ENCODE data around the gene ADH1B.

GRCh38 chr4:94410444-94411153 lies 41.1 kb upstream of the PDLIM5 start:
- PRO-cap: no peak

DNA sequence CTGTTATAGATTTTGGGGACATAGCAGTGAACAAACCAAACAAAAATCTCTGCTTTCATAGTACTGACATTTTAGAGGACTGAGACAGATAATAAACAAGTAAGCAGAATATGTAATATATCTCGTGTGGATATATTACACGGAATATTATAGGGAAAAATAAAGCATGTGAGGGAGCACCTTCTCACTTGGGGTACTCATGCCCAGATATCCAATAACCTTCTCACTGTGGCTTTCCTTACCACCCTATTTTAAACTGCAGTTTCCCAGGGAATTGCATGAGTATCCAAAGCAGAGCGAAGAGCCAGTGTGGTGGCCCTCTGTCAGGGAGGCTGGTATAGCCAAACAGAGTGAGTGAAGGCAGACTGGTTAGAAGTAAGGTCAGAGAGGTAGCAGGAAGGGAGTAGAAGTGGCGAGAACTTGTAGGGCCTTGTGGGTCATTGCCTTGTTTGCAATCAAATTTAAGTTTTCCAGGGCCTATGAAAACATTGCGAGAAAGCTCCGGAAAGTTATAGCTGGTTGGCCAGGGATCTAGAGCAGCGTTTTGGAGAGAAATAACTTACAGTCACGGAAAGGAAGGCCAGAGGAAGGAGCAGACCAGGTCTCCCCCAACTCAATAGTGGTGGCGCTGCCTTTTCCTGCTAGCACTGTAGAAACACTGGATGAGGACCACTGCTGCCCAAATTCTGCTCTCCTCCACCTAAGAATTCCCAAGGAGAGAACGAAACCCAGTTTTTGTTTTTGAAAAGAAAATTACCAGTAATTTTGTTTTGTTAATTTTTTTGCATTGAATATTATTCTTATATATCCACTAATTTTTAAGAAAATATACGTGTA lies 77.1 kb downstream of the PDLIM5 start:
- PRO-cap: no peak

- PRO-cap: no peak
These were observed 152.9 kb upstream of the BMPR1B start for GRCh38 chr4:94604824-94605237.

DNA sequence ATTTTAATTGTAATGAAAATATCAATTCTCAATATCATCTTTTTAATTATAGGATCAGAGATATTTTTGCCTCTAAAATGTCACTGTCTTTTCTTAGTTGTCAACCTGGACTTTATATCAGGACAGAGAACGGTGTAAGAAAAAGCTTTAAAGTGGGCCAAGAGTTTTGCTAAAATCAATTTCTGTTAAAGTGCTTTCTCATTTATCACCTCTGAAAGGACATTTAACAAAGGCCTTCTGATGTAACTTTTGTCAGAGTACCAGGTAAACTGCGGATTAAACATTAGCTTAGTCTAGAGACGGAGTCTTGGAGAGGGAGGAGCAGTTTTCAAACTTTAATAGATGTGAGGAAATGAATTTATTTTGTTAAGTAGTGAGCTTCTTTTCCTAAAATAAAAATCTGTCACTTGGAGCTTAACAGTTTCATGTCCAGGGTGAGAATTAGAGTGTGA lies 33.8 kb upstream of the BMPR1B start:
- PRO-cap: no peak

- PRO-cap: no peak
These were observed 1.8 kb downstream of the UNC5C start for GRCh38 chr4:95546753-95547518.

- PRO-cap: no peak
These were observed 34.8 kb upstream of the RAP1GDS1 start for GRCh38 chr4:98226272-98226909.

- PRO-cap: no peak
These were observed 189.8 kb downstream of the TSPAN5 start for GRCh38 chr4:98468464-98469155.

- PRO-cap: no peak
These were observed 93.5 kb downstream of the TSPAN5 start for GRCh38 chr4:98564692-98565540.

DNA sequence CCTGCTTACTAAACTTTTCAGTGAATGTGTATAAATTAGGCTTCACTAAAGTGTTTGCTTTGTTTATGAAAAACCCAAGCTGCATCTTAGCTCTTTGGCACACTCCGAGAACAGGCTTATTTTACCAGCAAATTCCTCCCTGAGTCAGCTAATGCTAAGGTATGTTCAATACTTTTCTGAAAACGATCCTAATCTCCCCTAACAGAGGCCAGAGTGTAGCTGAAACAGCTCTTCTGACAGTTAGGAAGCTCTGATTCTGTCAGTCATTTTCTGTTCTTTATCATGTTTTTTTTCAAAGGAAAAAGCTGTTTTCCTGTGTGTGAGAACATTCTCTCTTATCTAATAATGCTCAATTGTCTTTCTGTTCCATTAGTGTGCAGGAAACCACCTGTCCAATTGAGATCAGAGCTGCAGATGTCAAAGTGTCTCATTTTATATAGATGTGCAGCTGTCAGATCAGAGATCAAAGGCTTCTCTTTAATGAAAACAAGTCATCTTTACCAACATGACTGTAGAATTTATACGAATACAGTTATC lies 30.4 kb upstream of the TSPAN5 start:
- PRO-cap: no peak

GRCh38 chr4:98839153-98839789 lies 89.7 kb downstream of the EIF4E start:
- PRO-cap: no peak

- PRO-cap: bidirectional peak, plus-strand start at chr4:98928172, minus-strand start at chr4:98928195; bidirectional peak, plus-strand start at chr4:98928364, minus-strand start at chr4:98928252; bidirectional peak, plus-strand start at chr4:98928878, minus-strand start at chr4:98928805
These were observed 676 bp downstream of the EIF4E start for GRCh38 chr4:98927942-98928972.

DNA sequence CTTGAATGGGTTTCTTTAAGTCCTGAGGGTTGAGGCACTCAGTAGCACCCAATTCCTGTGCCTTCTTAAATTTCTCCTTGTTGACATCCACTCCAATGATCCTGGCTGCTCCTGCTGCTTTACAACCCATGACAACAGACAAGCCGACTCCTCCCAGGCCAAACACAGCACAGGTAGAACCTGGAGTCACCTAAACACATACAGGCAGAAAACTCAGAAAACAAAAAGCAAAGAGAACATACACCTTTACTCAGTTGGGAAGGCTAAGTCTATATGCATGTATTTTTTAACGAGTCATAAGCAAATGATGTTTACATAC lies 10.3 kb downstream of the ADH6 start:
- PRO-cap: no peak

DNA sequence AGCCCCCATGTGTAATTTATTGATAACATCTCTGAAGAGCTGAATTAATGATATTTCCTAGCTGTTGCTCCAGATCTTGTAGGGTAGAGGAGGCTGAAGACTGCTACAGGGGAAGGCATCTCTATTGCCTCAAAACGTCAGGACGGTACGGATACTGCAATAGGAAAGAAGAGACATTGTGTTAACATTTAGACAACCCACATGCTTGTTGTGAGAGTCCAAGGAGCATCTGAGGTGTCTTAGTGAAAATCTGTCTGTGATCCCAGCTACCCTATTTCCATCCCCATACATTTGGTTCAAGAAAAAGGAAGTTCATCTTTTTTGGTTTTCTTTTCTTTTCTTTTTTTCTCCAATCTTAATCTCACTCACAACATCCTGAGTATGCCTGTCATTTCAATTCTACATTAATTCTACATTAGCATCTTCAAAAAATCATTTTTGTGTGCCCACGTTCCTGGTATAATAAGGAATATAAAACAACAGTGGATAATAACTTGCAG lies 13.4 kb downstream of the ADH1B start:
- PRO-cap: no peak

GRCh38 chr4:99321211-99321972 lies at the start of gene ADH1B:
Gene ADH1B, minus strand, starts transcription at chr4:99321401.
- PRO-cap: no peak

DNA sequence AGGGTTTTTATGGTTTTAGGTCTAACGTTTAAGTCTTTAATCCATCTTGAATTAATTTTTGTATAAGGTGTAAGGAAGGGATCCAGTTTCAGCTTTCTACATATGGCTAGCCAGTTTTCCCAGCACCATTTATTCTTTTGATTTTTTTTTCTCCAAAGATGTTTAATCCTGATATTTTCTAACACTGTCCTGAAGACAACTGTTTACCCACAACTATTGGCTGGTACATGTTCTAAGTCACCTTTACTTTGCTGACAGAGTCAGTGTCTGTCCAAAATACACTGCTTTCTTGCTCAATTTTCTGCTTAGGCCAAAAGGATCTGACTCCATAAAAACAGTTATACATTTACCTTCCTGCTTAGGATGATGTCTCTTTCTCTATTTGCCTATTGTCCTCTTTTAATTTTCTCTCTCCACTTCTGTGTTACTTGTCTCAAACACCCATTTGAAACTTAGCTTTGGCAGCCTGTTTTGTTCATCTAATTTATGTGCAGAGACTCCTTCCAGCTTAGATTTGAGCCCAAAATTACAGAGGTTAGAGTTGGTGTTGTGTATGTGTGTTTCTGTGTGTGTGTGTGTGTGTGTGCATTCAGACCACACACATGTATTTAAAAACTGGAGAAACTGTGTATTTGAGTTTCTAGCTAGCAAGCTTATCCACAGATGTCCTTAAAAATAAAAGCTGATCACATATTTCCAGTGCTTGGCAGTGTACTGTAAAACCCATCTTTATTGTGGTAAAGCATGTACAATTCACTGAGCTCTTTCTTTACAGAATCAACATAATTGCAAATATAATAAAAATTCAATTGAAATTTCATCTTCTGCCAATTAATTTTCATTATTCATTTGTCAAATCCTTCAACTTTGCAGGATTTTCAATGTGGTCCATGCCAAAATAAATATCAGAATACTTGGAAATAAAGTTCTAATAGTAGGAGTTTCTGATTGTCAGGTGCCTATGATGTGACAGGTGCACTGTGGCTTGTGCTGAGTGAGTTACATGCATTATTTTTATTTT lies 3.0 kb downstream of the ADH1C start:
- PRO-cap: no peak

DNA sequence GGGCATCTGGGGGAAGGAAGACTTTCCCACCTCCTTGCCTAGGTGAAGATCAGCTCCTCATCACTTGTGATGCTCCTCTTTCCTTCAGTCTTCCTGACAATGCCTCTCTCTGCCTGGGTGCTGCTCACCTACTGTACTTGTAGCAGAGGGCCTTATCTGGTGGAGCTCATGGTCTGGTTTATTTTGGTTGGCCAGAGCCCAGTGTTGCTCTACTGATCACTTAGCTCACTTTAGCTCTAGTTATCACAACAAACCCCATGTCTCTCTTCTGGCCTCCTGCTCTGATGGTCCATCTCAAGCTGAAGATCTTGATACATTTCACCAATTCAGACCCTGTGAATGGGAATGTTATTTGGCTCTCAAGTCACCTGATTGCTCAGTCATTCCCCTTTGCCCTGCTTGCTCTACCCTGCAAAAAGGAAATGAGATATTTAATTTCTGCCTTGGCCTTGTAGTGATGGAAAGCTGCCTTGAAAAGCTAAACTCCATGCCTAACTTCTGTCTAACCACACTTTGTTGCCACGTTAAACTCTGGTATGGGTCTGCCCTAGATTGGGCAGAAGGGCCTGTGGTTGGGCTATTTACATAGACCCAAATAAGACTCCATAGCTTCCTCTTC lies 30.3 kb upstream of the ADH1C start:
- PRO-cap: no peak

GRCh38 chr4:99395067-99395345 lies 40.1 kb downstream of the ADH7 start:
- PRO-cap: no peak

DNA sequence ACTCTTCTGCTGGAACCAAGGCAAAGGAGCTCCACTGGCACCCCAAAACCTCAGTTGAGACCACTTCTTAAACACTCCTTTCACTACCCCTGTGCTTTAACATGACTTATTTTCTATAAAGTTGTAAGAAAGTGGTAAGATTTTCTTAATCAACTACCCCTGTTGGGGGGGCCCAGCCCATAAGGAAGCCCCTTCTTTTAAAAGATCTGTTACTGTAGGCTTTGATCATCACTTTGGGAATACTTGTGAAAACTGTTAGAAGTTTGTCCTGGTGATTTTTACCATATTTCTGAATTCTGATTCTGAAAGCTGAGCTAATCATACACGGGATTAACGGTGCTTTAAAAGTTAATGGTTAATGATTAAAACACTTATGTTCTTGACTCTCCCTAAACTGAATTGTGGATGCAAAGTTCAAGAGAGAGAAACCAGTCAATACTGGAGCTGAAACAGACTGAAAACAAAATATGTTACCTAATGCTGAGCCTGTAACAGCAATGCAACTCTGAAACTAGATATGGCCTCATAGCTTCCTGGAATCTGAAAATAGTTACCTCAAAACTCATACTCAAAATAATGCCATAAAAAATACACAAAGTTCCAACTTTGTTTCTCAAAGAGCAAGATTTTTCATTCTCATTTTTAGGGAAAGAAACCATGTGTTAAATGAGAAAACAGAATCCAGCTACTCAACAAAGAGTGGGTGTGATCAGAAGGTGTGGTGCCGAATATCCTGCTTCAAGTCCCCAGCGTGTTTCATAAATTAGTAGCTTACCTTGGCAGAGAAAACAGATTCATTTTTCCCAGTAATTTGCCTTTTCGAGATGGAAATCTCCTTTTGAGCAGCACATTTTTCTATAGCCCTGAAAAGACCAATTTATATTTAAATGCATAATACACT lies 31.6 kb downstream of the ADH7 start:
- PRO-cap: no peak

- PRO-cap: no peak
These were observed 30.5 kb downstream of the ADH7 start for GRCh38 chr4:99404362-99405238.

DNA sequence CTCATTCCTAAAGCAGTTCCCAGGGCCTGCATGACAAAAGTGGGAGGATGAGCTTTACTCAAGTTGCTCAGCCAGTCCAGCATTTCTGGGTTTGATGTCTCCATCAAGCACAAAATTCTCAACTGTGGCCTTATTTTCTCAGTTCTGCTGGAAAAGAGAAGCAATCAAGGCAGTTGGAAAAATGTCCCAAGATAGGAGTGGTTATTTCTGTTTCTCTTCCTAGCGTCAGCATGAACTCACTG lies 29.8 kb downstream of the ADH7 start:
- PRO-cap: no peak